Left ventricle myocardium (tissue), 1 donor: ENCODE measurements around the gene TCL1A.

GRCh38 chr14:95146384-95146906 is 10.9 kb downstream of the DICER1 start:
- PRO-cap, result no peak

- PRO-cap, result bidirectional peak, plus-strand start at chr14:95183947, minus-strand start at chr14:95183822
Measured at GRCh38 chr14:95183712-95184136, 26.4 kb upstream of the DICER1 start.

DNA sequence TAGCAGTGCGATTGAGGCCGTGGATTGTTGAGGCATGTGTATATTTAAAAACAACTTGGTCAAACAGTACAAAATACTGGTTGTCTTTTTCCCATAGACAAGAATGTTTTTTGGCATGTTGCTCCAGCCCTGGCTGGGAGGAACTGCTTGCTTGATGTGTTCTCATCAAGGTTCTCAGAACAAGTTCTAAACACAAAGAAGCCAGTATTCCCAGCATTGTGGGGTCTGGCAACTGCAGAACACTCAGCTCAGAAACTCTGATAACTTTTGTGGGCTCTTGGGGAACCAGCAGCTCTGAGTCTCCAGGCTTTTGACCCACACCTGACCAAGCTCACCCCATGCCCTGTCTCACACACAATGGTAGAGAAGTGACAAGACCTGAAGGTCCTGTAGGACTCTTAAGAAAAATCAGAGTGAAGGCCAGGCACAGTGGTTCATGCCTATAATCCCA is 27.1 kb upstream of the DICER1 start:
- PRO-cap, result no peak

DNA sequence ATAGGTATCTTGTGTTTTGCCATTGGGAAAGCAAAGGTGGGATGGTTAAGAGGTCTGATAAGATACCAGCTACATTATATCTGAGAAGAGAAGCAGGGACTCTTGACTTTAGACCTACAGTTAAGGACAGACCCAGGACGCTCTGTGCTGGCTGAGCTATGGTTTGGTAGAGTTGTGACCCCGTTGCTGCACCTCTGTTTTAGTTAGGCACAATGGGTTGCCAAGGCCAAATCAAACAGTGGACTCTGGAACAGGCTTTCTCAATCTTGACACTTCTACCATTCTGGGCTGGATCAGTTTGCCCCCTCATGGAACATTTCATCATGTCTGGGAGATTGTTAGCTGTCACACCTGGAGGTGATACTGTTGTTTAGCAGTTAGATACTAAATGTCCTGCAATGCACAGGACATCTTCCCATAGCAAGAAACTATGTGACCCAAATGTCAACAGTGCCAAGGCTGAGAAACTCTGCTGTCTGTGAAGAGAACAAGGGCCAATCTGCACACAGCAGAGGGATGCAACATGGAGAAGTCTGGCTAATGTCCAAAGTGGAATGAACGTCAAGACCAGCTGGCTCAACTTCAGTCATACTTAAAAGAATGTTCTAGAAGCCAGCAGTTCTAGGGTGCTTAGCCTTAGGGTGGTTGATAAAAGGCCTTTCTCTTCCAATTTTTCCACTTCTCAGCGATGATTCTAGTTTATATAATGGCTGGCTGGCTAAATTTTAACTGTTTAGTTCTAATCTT is 65.6 kb upstream of the DICER1 start:
- PRO-cap, result no peak

GRCh38 chr14:95317927-95318917 is 1.5 kb downstream of the CLMN start:
- PRO-cap, result no peak

DNA sequence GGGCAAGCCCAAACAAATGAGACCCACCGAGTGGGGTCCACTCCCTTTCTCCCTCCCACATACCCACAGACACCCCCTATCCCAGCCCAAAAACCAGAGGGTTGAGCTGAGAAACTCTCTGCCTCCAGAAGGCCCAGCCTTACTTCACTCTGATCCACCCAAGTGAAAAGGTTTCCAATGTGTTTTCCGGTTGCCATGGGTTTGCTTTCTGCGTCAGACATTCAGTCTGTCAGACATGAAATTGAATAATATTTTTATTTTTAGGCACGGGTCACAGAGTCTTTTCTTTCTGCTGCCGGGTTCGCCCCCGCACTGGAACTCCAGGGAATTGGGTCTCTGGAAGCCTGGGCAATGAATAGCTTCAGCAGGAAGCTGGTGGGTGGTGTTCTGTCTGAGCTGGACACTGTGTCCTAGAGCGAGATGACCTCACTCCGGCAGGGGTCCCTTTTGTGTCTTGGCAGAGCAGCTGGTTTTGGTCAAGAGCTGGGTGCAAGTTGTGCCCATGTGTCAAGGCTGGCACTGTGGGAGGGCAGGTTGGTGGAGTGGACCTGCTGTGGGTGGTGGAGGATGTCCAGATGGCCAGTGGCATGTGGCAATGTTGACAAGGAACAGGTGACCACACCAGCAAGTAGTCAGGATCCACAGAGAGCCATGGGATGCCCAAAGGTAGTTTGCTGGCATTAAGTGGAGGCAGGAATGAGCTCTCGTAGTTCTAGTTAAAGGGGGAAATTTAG is 70.0 kb upstream of the CLMN start:
- PRO-cap, result bidirectional peak, plus-strand start at position 429 of the sequence, minus-strand start at position 151 of the sequence

- PRO-cap, result no peak
Measured at GRCh38 chr14:95444343-95444684, 72.1 kb downstream of the SYNE3 start.

DNA sequence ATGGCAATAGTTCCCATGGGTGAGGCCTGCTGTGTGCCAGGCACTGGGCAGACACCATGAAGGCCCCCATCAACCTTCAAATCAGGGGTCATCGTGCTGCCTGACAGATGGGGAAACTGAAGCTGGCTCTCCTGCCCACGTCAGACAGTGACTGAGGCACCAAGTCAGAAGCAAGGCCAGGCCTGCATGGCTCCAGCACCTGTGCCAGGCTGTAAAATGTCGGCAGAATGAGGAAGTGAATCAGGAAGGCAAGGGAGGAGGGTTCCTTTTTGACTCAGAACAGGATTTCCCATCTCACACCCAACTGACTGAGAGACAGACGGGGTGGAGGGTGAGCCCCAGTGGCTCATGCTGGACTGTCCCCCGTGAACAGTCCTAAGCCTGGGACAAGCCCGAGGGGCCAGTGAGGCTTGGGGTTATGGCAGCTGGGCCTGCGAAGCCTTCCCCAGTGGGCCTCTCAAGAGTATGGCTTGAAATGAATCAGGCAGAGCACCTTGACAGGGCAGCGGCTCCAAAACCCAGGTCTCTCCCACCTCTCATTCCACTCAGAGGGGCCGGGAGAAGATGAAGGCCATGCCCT is 20.9 kb downstream of the SYNE3 start:
- PRO-cap, result no peak

GRCh38 chr14:95535771-95536604 is 1.1 kb downstream of the GLRX5 start:
- PRO-cap, result no peak

GRCh38 chr14:95713795-95714674 is at the start of gene TCL1A:
TCL1A (minus strand) TSS chr14:95714125.
- PRO-cap, result no peak

DNA sequence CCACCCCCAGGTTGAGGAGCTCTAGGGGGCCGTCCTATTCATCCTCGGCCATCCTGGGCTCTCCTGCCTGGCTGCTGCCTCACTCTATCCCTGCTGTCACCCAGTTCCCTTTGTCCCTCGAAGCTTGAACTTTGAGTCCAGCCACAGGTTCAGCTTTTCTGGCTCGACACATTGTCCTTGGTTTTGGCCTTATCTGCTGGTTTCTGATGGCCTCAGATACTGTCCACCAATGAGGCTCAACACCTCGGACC is 58.6 kb downstream of the C14orf132 start:
- PRO-cap, result no peak

- PRO-cap, result no peak
Measured at GRCh38 chr14:96198523-96199151, 6.0 kb upstream of the BDKRB2 start.

- PRO-cap, result no peak
Measured at GRCh38 chr14:96222761-96223198, 18.1 kb downstream of the BDKRB2 start.

DNA sequence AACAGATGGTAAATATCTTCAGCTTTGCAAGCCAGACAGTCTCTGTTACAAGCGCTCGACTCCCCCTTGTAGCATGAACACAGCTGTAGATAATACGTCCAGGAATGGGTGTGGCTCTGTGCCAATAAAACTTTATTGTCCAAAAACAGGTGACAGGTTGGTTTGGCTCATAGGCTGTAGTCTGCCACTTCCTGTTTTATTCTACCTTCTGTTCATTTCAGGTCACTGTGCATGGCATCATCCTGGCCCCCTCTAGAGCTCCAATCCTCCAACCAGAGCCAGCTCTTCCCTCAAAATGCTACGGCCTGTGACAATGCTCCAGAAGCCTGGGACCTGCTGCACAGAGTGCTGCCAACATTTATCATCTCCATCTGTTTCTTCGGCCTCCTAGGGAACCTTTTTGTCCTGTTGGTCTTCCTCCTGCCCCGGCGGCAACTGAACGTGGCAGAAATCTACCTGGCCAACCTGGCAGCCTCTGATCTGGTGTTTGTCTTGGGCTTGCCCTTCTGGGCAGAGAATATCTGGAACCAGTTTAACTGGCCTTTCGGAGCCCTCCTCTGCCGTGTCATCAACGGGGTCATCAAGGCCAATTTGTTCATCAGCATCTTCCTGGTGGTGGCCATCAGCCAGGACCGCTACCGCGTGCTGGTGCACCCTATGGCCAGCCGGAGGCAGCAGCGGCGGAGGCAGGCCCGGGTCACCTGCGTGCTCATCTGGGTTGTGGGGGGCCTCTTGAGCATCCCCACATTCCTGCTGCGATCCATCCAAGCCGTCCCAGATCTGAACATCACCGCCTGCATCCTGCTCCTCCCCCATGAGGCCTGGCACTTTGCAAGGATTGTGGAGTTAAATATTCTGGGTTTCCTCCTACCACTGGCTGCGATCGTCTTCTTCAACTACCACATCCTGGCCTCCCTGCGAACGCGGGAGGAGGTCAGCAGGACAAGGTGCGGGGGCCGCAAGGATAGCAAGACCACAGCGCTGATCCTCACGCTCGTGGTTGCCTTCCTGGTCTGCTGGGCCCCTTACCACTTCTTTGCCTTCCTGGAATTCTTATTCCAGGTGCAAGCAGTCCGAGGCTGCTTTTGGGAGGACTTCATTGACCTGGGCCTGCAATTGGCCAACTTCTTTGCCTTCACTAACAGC is 7.8 kb downstream of the BDKRB1 start:
- PRO-cap, result no peak

GRCh38 chr14:96284454-96284790 is 28.4 kb downstream of the BDKRB1 start:
- PRO-cap, result no peak

GRCh38 chr14:96501542-96501998 is 612 bp upstream of the PAPOLA start:
- PRO-cap, result no peak

GRCh38 chr14:96538178-96538552 is 36.0 kb downstream of the PAPOLA start:
- PRO-cap, result no peak

DNA sequence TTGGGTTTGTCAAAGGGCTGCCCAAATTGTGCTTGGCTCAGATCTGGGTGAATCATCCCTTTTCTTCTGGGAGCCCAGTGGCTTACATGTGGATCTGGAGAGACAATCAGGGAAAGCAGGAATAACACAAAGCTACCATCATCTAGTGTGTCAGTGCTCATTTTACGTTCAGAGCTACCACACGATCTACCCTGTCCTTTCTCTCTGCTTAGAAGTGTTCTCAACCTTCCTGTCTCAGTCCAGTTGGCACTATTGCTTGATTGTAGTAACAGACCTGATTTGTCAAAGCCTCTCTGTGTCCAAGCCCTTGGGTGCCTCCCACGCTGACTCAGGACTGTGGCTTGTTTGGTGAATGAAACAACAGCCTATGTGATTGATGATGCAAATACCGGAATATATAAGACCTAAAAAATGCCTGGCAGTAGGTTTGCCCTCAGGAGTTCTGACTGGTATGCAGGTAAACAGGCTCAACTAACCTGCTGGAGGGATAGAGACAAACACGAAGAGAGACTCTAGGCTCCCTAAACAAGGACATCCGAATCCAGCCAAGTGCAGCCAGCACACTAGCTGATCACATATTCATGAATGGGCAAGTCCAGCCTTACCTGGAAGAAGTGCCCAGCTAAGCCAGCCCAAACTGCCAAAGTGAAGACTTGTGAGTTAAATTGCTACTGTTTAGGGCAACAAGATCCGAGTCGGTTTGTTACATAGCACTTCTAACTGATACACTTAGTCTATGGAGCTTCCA is 974.5 kb downstream of the VRK1 start:
- PRO-cap, result no peak

DNA sequence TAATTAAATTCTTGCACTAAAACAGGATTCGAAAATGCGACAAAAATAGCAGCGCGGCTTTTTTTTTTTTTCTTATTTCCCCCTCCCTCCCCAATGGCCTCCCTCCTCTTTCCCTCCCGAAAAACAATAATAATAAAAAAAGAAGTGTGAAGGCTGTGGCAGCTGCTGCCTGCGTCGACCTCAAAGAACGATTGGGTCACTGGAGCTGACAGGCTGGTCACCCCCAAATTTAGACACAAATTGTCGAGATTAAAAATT is 1041.6 kb downstream of the VRK1 start:
- PRO-cap, result no peak

DNA sequence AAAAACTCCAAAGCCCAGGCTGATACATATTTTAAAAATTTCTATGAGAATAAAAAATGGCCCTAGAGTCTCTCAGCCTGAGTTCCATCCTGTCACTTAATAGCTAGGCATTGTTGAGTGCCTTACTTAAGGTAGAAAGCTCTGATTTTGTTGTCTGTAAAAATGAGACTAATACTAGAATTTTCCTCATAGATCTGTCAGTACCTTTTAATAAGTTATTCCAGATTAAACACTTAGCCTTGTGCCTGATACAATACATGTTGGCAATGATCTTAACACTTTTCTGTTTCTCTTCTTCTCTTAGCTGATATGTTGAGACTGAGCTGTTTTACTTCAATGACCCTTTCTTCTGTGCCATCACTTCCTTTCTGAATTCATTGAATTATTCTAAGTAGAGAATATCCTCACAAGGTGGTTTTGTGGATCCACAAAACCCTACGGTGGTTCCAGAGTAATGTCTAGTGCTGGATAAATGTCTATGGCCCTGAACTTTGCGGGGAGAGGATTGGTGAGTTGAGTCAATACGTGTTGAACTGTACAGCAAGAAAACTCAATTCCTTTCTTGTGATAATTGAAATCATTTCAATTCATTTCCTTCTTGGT is 1177.4 kb downstream of the VRK1 start:
- PRO-cap, result no peak